ENCODE data around the genes USP48, CDC42, EPHB2 and HNRNPR.

DNA sequence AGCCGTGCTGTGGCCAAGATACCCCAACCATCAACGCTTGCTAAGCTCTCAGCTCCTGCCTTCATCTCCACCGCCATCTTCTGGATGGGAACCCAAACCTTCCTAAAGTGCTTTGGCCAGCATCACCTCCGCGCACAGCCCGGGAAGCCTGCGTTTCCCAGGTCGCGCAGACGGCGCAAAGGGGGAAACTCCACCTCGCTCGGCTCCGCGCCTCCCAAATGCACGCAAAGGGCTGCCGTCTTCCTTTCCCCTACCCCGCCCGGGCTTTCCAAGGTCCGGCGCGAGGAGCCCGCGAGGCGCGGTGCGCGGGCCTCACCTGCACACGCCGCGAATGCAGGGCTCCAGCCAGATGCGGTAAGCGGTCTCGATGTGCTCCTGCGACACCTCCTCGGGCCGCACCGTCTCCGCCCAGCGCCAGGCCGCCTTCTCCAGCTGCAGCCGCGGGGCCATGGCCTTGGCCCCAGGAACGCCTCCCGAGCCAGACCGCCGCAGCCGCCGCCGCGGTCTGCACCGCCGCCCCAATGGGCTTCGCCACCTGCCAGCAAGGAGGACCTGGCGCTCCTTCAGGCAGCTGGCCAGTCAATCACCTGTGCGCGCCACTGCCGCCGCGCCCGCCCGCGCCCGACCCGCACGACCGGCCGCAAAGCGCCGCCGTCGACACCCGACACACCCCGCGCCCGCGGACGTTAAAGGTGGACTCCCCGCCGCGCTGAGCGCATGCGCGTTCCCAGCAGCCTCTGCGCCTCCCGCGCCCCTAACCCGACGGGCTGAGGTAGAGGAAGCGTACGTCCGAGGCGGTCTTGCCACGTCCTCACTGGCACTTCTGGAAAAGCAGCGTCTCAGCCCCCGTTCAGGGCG, at the start of gene USP48:
USP48 (minus strand) TSS at position 642 of the 858 bp plus-strand sequence.
- PRO-cap = unidirectional peak, minus-strand start at position 80 of the sequence; unidirectional peak, minus-strand start at position 219 of the sequence; unidirectional peak, minus-strand start at position 333 of the sequence; bidirectional peak, plus-strand start at position 757 of the sequence, minus-strand start at position 688 of the sequence
- RAMPAGE, long total RNA, 2 experiments = start-site peak on the plus strand in 1 of 2 experiments, centred at position 754 of the sequence, 7 reads per replicate

GRCh38 chr1:21816838-21817291, 4.8 kb downstream of the LDLRAD2 start:
- PRO-cap = no peak
- RAMPAGE, long total RNA, 2 experiments = no peak in any of the 2 experiments

DNA sequence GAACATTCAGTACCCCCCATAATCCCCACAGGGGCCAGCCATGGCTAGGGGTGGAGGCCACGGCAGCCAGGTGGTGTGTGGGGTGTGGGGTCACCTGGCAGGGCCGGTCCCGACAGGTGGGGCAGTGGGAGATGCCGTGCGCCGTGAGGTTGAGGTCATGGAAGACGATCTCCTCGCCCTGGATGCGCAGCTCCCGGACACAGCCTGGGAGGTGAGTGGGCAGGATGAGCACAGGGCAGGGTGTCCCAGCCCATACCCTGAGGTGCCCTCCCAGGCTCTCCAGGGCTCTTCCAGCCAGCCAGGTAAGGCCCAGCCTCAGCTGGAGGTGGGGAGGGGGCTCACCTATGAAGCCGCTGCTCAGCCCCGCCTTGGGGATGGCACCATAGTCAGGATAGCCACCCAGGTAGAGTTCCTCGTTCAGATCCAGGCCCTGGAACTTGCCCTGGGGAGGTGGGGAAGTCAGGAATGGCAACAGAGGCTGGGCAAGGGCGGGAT, 19.1 kb downstream of the LDLRAD2 start:
- PRO-cap = no peak
- RAMPAGE, long total RNA, 2 experiments = no peak in any of the 2 experiments

GRCh38 chr1:21921215-21921830, 15.8 kb downstream of the HSPG2 start:
- PRO-cap = bidirectional peak, plus-strand start at chr1:21921757, minus-strand start at chr1:21921724
- RAMPAGE, long total RNA, 2 experiments = no peak in any of the 2 experiments

GRCh38 chr1:21926586-21926813, 10.6 kb downstream of the HSPG2 start:
- PRO-cap = bidirectional peak, plus-strand start at chr1:21926956, minus-strand start at chr1:21926748
- RAMPAGE, long total RNA, 2 experiments = no peak in any of the 2 experiments

GRCh38 chr1:22052383-22052854, at the start of gene CDC42:
Gene CDC42 (plus strand): TSS chr1:22052709.
- PRO-cap = bidirectional peak, plus-strand start at chr1:22052720, minus-strand start at chr1:22052546
- RAMPAGE, long total RNA, 2 experiments = start-site peak on the plus strand in 2 of 2 experiments, at chr1:22052695-22052731 at its widest, 1,170 to 1,941 reads per replicate

DNA sequence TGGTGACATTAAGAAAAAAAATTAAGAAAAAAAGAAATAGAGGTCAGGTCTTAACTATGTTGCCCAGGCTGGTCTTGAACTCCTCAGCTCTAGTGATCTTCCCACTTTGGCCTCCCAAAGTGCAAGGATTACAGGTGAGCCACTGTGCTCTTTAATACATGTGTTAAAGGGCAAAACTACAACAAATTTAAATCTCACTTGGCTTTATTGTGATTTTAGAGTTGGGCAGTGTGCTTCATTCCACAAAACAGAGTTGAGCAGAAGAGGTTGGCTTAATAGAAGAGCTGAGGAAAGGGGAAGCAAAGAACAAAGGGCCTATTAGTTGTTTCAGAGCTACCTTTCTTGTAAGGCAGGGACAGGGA, 22.0 kb downstream of the CDC42 start:
- PRO-cap = no peak
- RAMPAGE, long total RNA, 2 experiments = no peak in any of the 2 experiments

- PRO-cap = no peak
- RAMPAGE, long total RNA, 2 experiments = no peak in any of the 2 experiments
Observed at GRCh38 chr1:22079496-22079859, 27.0 kb downstream of the CDC42 start.

- PRO-cap = no peak
- RAMPAGE, long total RNA, 2 experiments = no peak in any of the 2 experiments
Observed at GRCh38 chr1:22257244-22257945, 114.5 kb upstream of the WNT4 start.

- PRO-cap = no peak
- RAMPAGE, long total RNA, 2 experiments = no peak in any of the 2 experiments
Observed at GRCh38 chr1:22634646-22635142, 1.7 kb upstream of the C1QA start.

GRCh38 chr1:22710439-22711453, at the start of gene EPHB2:
Gene EPHB2 (plus strand): TSS chr1:22710839.
- PRO-cap = bidirectional peak, plus-strand start at chr1:22710839, minus-strand start at chr1:22710519
- RAMPAGE, long total RNA, 2 experiments = no peak in any of the 2 experiments

- PRO-cap = no peak
- RAMPAGE, long total RNA, 2 experiments = no peak in any of the 2 experiments
Observed at GRCh38 chr1:22796129-22797059, 85.8 kb downstream of the EPHB2 start.

- PRO-cap = no peak
- RAMPAGE, long total RNA, 2 experiments = no peak in any of the 2 experiments
Observed at GRCh38 chr1:22916332-22916829, 56.3 kb downstream of the LACTBL1 start.

GRCh38 chr1:22929053-22929361, 43.7 kb downstream of the LACTBL1 start:
- PRO-cap = no peak
- RAMPAGE, long total RNA, 2 experiments = no peak in any of the 2 experiments

- PRO-cap = no peak
- RAMPAGE, long total RNA, 2 experiments = no peak in any of the 2 experiments
Observed at GRCh38 chr1:23309795-23311224, 33.8 kb downstream of the HNRNPR start.

- PRO-cap = bidirectional peak, plus-strand start at chr1:23344551, minus-strand start at chr1:23344308; bidirectional peak, plus-strand start at chr1:23344816, minus-strand start at chr1:23344772
- RAMPAGE, long total RNA, 2 experiments = start-site peak on the minus strand in 2 of 2 experiments, at chr1:23344243-23344309 at its widest, 155 to 682 reads per replicate
Observed at GRCh38 chr1:23344210-23345087, at the start of gene HNRNPR. Gene HNRNPR (minus strand): TSS chr1:23344284.

DNA sequence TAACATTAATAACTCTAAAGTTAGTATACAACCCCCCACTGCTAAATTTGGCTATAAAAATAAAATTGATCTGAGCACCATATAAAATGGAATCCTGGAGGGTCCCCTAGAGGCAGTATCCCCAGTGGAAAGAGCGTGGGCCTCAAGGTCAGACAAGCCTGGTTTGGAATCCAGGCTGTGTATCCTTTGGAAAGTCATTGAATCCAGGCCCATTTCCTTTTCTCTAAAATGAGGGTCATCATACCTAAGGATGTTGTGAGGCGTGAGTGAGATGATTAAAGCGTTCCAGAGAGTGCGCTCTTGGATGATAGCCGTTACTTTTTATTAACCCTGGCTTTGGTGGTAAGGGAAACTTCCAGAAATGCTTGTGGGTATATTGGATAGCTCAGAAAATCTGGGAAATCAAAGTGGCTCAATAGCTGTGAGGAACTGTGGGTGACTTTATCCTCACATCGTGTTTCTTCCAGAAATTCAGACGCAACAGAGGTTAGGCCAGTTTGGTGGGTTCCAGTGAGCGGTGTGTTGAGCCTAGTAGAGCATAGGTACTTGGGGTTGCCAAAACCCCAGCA, 737 bp upstream of the ZNF436 start:
- PRO-cap = no peak
- RAMPAGE, long total RNA, 2 experiments = no peak in any of the 2 experiments

GRCh38 chr1:23407099-23407814, 17.3 kb downstream of the TCEA3 start:
- PRO-cap = no peak
- RAMPAGE, long total RNA, 2 experiments = no peak in any of the 2 experiments

GRCh38 chr1:23417526-23418438, 6.8 kb downstream of the TCEA3 start:
- PRO-cap = no peak
- RAMPAGE, long total RNA, 2 experiments = no peak in any of the 2 experiments

GRCh38 chr1:23436825-23437693, 12.5 kb upstream of the TCEA3 start:
- PRO-cap = no peak
- RAMPAGE, long total RNA, 2 experiments = no peak in any of the 2 experiments

All from right atrium auricular region (tissue), 2 donors.